Measurements from ENCODE around the genes ZIC4 and CPA3.

GRCh38 chr3:146159677-146159946 lies 1.4 kb downstream of the PLOD2 start:
- RRBS, 2 experiments = no CpG with 5 or more reads among the region's 3 CpGs

DNA sequence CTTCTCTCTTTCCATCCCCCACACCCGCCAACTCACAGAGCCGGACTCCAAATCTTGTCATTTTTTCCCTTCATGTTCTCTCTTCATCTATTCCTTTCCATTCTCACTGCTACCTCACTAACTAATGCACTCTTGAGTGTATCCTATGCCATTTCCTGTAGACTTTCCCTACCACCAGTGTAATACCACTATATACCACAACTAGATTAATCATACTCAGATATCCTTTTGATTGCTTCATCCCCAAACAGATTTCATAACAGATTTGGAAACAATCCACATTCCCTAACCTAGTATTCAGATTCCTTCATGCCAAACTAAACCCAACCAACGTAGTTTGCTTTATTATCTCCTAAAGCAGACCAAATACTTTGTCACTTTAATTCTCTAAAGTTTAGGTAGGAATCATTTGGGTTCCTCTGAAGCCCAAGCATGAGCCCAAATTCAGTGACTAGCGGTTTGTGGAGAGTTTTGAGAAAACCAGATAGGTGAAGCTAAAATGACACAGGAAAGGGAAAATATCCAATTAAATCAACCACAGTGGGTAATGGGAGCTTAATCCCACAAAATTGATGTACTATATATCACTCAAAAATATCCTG lies 2.7 kb upstream of the PLOD2 start:
- RRBS, 2 experiments = no CpG with 5 or more reads among the region's 4 CpGs

DNA sequence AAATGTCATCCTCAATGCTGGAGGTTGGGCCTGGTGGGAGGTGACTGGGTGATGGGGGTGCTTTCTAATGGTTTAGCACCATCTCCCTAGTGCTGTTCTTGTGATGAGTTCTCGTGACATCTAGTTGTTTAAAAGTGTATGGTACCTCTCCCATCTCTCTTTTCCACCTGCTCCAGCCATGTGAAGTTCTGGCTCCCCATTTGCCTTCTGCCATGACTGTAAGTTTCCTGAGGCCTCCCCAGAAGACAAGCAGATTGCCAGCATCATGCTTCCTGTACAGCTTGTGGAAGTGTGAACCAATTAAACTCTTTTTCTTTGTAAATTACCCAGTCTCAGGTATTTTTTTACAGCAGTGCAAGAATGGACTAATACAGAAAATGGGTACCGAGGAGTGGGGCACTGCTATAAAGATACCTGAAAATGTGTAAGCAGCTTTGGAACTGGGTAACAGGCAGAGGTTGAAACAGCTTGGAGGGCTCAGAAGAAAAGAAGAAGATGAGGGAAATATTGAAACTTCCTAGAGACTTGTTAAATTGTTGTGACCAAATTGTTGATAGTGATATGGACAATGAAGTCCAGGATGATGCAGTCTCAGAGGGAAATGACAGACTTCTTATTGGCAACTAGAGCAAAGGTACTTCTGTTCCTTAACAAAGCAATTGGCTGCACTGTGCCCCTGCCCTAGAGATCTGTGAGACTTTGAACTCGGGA lies 15.6 kb downstream of the PLSCR4 start:
- RRBS, 2 experiments = no CpG with 5 or more reads among the region's 3 CpGs

GRCh38 chr3:146543363-146544100 lies 875 bp downstream of the PLSCR1 start:
- RRBS, 2 experiments = no CpG with 5 or more reads among the region's 12 CpGs

- RRBS, 2 experiments = no CpG with 5 or more reads among the region's 20 CpGs
Observed at GRCh38 chr3:147388598-147389072, 17.7 kb downstream of the ZIC4 start.

DNA sequence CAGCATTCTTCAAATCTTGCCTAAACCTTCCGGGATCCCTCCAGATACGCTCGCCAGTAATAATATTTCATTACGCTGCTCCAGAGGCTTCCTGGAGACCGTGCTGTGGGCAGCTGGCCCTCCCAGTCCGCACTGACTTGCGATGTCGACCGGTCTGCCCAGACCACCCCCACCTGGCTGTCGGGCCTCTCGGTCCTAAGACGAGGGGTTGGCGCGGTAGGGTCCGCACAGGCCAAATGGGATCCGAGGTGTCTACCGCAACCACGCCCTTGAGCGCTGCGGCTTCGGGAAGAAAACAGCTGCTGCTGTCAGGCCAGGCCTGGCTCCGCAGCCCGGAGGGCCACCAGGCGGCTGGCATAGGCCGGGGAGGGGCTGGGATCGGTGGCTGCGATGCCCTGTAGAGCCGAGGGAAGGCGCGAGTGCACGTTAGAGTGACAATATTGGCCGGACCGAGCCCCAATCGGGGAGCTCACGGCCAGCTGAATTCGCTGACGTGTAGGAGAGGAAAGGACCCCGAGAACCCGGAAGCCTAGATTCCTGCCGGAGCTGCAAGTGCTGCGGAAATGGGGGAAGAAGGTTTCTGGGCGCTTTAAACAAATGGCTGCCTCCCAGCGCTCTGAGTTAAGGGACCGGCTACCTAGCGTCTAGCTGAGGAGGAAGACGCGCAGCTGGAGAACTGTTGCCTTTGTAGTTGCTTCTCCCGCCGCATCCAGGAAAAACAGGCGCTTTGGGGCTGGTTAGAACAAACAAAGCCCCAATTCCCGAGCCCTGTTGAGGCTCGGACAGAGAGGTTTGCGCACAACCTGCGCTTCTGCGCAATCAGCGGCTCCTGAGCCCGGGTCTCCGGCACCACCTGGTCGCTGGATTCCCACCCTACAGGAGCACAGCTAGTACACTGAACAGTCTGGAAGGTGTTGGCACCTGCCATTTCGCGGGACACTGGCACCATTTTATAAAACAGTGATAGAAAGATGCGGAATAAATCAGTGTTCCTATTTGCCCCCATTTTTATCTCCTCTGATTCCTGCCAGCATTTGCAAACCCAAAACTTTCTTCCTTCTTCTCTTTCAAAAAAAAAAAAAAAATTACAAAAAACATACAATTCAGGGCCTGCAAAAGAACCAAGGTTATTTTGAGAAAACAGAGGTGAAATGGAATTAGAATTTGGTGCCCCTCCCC lies 14.0 kb downstream of the ZIC4 start:
- RRBS, 2 experiments = 17 to 55% methylated on average over 21 to 24 of the region's 62 CpGs

DNA sequence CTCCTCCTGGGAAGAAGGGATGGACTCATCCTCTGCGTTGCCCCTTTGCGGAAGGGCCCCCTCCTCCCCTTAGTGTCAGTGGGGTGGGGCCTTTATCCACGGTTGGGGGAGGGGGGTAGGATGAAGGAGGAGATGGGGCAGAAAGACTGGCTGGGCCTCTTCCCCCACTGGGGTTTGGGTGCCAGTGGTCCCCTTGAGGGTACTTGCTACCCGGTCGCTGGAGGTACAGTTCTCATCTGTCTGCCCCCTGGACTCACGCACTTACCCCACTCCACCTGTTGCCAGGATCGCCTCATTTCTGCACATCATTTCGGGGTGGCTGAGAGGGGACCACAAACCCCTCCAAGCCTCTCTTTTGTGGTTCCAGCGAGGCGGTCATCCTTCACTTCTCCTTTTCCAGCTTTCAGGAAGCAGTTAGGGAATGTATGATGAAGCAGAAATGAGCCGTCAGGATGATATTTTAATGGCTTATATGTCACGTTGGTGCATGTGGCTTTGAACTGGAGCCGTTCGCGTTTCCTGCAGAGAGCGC lies at the start of gene ZIC4:
Gene ZIC4 (minus strand): TSS at position 446 of the 532 bp plus-strand sequence.
- RRBS, 2 experiments = no CpG with 5 or more reads among the region's 16 CpGs

GRCh38 chr3:147410559-147411375 lies 1.6 kb downstream of the ZIC1 start:
- RRBS, 2 experiments = 33 to 38% methylated on average over 21 of the region's 63 CpGs

GRCh38 chr3:148698403-148698855 lies 726 bp downstream of the AGTR1 start:
- RRBS, 2 experiments = no CpG with 5 or more reads among the region's 9 CpGs

DNA sequence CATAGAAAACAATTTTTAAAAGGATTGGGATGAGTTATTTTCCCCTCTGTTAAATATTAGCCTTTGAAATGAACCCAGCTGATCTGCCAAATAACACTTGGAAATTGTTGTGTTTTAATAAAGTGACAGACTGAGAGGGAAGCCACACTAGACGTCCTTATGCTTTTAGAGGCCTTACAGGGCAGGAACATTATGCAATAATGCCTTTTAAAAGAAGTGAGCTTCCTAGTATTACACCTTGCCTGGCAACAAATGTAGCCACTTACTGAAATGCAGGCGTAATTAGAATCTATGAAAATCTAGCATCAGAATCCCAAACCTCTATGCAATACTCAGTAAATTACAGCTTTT lies 20.2 kb downstream of the AGTR1 start:
- RRBS, 2 experiments = no CpG with 5 or more reads among the region's 2 CpGs

DNA sequence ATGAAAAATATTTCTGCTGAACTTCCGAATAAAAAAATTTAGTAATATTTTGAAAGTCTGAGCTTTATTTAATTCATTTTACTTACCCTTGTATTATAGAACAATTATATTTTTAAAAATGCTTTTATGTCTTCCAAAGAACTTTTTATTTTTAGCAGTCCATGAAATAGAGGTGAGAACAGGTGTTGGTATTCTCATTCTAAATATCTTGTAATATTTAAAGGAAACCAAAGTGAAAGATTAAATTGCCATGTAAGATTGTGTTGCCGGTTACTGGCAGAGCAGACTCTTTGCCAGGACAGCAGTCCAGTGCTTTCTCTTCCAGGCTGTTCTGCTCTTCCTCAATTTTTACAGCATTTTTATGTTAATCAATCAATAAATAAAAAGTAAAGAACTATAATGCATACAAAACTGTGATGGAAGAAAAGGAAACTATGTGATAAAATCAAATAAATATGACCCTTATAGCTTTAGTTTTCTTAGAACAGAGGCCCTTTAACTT lies 33.8 kb downstream of the AGTR1 start:
- RRBS, 2 experiments = no CpG with 5 or more reads among the region's 2 CpGs

DNA sequence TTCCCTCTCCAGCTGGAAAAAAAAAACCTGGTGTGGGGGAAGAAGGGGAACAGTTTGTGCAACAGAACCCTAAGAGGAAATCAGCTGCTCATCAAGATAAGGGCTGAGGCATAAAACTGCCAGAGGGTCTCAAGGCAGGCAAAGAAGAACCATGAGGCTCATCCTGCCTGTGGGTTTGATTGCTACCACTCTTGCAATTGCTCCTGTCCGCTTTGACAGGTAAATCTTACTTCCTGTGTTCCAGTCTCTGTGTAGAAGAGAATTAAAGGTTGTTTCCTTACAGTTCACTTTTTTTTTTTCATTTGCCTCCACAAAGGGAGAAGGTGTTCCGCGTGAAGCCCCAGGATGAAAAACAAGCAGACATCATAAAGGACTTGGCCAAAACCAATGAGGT lies at the start of gene CPA3:
Gene CPA3 (plus strand): TSS at position 140 of the 394 bp plus-strand sequence.
- RRBS, 2 experiments = no CpG with 5 or more reads among the region's 3 CpGs

- RRBS, 2 experiments = no CpG with 5 or more reads among the region's 10 CpGs
Observed at GRCh38 chr3:148955593-148956277, 35.6 kb upstream of the GYG1 start.

- RRBS, 2 experiments = no CpG with 5 or more reads among the region's 2 CpGs
Observed at GRCh38 chr3:149161943-149162447, 32.6 kb downstream of the HPS3 start.

- RRBS, 2 experiments = no CpG with 5 or more reads among the region's 2 CpGs
Observed at GRCh38 chr3:149340591-149340982, 7.2 kb upstream of the TM4SF18 start.

DNA sequence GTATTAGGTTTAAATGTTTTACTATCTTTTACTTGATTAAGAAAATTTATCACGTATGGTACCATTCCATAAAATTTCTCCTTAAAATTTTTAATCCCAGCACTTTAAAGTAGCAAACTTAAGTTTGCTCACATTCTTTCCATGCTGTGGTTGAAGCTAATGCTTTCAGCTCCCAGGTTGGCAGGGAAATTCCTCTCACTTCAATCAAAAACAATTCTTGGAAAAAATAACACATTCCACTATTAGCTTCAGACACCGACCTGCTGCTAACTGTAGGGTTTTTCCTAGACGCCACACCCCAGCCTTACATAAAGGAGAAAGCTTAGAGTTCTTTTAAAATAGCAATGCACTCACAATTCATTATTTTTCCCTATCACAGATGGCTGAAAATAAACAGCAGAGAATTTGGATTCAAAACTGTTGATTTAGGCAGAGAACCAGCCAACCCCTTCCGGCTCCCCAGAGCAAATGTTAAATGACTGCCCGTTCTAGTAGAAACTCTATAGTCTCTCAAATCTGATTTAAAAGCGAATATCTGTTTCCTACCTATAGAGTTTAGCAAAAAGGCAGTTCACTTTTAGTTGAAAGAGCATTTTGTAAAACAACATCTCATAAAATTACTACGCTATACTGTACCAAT lies 752 bp downstream of the TM4SF1 start:
- RRBS, 2 experiments = no CpG with 5 or more reads among the region's 7 CpGs

DNA sequence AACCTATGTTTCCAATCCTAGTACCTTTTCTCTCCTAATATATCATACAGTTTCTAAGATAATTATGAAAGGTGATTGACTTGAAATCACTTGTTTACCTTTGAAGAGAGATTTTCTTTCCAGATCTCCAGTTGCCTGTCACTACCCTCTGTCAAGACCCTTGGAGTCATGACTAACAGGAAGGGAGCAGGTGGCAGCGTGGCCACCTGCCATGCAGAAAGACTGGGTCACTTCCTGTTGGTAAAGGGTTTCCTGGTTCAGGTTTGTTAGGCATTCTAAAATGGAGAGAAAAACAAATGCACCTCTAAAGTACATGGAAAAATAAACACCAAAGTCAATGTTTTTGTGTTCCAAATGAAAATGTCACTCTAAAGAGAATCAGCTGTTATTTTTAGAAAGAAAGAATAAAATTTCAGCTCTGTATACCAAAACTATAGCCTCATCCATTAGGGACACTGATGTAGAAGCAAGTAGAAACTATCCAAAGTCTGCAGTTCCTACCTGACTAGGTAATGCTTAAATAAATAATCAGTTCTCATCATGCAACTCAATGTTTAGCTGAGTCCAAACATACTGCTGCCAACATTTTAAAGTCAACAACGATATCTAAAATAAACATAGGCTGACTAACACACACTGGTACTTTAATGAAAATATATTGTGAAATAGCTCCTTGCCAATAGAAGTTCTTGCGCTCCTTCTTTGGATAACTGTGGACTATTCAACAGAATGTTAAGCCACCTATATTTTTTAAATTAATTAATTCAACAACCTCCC lies 23.9 kb upstream of the TM4SF1 start:
- RRBS, 2 experiments = no CpG with 5 or more reads among the region's 3 CpGs

DNA sequence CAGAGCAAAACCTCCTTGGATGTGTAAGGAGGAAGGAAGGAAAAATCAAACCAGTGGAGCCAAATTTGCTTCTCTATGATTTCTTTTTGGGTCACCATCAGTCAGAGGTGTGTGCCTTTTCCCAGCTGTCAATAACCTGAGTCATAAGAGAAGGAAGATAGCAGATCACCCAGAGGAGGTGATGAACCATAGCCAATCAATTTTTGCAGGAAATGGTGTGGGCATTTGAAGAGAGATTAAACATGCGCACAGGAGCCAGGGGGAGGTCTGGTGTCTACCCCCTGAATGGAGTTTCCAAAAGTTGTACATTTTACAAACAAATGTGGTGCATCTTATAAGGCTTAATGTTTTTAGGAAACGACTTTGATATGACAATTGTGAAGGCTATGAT lies 27.2 kb upstream of the TM4SF1 start:
- RRBS, 2 experiments = no CpG with 5 or more reads among the region's 2 CpGs

DNA sequence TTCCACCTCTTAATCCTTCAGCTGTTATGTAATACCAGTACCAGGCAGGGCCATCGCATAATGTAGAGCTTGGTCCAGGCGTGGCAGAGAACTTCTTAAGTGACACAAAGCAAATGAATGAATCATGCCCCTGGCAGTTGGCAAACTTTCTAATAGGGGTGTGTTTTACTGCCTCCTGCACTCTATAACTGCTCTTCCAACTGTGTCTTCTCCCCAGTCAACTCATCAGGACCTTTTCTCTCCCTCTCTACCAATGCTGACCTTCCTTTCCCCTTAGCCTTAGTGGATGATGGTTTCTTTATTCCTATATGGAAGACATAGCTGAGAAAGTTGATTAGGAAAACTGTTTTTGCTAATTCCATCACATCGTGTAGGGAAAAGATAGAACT lies 745 bp upstream of the TM4SF4 start:
- RRBS, 2 experiments = no CpG with 5 or more reads among the region's 3 CpGs

GRCh38 chr3:149656197-149656395 lies 1.7 kb downstream of the WWTR1 start:
- RRBS, 2 experiments = no CpG with 5 or more reads among the region's 1 CpG